SJSA1 (cell line): Measurements from ENCODE around the gene CCDC96.

GRCh38 chr4:6777695-6778296 is 4.7 kb upstream of the KIAA0232 start:
- RAMPAGE, long total RNA: no peak

DNA sequence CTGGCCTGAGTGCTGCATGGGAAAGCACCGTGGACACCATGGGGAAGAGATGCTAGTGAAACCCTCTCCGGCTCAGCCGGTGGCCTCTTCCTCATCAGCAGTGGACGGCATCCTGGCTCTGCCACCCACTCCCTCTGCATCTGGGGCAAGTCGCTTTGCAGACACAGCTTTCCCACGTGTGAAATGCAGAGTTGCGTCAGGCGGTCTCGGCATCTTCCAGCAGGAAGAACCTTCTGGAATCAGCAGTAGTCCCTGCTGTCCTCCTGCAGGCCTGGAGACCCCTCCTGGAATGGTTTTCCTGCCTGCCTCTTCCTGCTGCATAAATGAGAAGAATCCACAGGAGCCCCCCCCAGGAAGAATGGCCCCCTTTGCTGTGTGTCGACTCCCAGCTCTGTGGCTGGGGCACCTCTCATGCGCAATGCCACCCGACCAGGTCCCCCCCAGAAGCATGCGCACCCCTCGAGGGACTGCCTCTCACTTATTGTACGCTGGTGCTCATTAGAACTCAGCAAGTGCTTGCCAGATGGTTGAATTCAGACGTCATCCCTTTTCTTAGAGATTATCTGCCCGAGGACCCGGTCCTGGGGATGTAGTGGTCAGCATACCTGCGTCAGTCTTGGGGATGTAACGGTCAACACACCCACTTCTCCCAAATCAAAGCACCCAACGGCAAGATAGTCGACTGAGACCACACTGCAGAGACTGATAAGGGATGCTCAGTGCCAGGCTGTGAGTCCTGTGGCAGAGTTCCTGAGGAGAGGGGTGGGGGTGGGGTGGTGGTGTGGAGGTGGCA is 29.6 kb downstream of the TBC1D14 start:
- RAMPAGE, long total RNA: no peak

- RAMPAGE, long total RNA: no peak
Measured at GRCh38 chr4:6969978-6970709, 60.5 kb downstream of the TBC1D14 start.

DNA sequence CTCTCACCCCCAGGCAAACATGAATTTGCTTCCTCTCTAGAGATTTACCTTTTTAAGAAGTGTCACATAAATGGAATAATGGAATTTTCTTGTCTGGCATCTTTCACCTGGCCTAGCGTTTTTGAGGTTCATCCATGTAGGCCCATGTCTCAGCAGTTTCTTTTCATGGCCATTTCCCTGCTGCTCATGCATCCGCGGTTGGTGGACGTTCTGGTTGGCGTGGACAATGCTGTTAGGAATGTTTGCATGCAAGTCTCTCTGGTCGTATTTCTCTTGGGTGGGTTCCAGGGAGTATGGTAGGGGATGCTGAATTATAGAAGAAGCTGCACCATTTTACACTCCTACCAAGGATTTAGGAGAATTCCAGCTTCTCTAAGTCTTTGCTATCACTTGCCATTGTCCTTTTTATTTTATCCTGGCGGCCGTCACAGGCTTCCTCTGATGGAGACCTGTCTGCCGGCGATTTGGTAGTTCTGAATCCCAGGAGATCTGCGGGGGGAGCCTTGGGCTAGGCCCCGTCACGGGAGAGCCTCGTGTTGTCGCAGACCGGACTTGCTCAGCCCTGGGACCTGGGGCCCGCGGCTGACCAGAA is 56.6 kb downstream of the CCDC96 start:
- RAMPAGE, long total RNA: no peak

DNA sequence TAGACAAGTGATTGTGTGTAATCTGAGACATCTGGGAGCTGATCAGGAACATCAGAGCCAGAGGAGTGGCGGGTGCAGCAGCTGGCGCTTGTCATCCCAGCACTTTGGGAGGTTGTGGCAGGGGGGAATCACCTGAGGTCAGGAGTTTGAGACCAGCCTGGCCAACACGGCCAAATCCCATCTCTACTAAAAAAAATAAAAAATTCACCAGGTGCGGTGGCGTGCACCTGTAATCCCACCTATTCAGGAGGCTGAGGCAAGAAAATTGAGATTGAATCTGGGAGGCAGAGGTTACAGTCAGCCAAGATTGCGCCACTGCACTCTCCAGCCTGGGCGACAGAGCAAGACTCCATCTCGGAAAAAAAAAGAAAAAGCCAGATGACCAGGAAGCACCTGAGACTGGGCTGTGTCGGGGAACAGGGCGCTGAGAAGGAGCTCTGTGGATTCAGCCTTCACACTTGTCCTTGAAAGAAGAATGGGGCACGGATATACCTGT is 39.1 kb downstream of the CCDC96 start:
- RAMPAGE, long total RNA: no peak

DNA sequence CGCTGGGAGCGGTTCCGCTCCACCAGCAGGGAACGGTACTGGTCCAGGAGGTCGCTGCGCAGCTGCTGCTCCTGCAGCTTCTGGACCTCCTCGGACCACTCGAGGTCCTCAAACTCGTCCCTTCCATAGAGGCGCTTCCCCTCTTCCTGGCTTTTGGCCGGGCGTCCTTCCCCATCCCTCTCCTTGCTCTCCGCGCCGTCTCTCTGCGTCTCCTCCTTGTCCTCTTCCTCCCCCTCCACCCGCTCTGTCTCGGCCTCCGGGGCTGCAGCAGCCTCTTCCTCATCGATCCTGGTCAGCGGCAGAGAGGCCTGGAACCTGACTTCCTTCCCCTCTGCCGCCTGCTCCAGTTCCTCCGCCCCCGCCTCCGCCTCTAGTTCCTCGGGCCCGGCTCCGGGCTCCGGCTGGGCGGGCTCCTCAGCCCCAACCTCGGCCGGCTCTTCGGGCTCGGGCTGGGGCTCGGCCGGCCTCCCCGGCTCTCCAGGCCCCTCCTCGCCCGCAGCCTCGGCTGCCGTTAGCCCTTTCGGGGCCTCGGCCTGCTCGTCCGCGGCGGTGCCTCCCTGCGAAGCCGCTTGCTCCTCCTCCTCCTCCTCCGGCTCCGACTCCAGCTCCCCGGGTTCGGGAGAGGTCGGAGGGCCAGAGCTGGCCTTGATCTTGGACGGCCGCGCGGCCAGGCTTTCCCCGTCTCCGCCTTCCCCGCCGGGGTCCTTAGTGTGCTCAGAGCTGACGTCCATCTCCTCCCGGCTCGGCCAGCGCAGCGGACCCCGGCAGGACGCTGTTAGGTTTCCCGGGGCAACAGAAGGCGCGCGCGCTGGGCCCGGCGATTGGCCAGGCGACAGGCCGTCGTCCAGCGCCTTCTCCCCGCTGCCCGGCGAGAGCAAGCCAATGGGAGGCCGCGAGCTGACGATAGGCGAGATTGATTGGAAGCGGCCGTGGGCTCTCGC is at the start of gene CCDC96:
Gene CCDC96 (minus strand): TSS at position 794 of the 941 bp plus-strand sequence.
- RAMPAGE, long total RNA: no peak

GRCh38 chr4:7049716-7049997 is 6.5 kb downstream of the TADA2B start:
- RAMPAGE, long total RNA: no peak

DNA sequence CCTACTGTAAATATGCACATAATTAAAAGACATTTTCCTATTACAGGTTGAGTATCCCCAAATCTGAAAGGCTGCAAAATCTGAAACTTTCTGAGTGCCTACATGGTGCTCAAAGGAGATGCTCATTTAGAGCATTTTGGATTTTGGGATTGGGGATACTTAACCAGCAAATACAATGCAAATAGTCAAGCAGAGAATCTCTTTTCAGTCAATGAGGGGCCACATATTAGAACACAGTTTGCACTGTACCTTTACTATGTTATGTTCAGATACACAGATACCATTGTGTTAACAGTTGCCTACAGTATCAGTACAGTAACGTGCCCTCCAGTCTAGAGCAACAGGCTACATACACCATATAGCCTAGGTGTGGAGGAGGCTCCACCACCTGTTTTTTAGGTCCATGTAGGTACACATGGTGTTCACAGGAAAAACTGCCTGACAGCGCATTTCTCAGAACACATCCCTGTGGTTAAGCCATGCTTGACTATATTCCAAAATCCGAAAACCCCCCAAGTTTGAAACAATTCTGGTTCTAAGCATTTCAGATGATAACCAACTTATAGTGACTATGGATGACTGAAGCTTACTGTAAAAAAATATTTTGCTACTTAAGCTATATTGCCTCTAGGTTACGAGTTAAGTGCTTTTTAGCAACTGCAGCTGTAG is 9.1 kb downstream of the GRPEL1 start:
- RAMPAGE, long total RNA: no peak

DNA sequence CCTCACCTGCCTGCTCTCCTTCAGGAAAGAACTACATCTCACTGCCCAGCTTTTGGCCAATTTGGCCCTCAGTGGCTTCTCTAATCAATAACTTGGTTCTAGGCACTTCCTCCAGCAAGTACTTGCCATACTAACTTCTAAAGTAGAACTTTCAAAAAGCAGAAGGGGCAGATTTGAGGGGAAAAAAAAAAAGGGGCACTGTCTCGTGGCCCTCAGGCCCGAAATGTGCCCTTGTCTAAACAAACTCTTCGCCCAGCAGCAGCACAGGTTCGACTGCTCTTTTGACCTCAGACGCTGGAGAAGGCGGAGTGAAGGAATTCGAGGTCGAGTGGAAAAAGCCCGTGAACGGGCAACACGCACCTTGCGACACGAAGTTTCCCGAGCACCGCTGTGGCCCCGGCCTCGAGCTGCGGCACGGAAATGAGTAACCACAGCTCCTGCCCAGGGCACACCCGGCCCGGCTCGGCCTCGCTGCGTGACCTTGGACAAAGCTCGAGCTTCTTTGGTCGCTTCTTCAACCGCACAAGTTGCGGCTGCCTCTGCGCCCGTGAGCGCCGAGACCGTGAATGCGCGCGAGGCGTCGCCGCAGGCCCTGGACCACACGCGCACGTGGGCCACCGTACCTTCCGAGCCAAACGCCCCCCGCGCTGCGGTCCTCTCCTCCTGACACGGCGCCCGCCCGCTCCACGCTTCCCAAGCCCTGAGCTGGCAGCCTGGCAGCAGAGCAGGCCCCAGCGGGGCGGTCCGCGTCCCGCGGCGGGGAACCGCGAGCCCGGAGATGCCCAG is 591 bp downstream of the GRPEL1 start:
- RAMPAGE, long total RNA: no peak

DNA sequence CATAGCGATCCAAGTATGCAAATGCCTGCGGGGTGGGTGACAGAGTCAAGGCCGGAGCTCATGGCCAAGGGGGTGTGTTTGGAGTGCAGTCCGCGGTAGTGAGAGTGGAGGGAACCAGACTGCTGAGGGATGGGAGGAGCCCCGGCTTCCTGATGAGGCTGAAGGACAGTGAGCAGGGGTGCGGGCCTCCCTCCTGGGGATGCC is 45.1 kb downstream of the PSAPL1 start:
- RAMPAGE, long total RNA: no peak

GRCh38 chr4:7498869-7499068 is 64.0 kb upstream of the PSAPL1 start:
- RAMPAGE, long total RNA: no peak

DNA sequence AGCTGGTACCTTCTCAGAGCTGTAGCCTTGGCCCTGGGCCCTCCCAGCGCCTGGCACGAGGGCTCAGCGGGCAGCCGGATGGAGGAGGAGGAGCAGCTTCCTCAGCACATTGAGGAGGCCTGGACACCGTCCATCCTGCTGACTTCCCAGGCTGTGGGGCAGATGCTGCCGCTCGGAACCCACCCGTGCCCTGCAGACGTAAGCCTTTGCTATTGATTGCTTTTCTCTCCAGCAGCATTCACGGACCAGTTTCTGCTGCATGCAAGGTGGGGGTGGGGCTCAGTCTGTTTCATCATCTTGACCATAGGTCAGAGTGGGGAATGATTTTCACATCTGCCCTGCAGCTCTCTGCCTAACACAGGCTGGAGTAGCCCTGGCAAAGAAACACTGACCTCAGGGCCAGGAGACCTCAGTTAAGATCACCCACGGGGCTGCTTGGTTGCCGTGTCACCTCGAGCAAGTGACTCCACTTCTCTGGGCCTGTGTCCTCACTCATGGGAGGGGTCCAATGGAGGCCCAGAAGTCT is 80.8 kb upstream of the PSAPL1 start:
- RAMPAGE, long total RNA: no peak

- RAMPAGE, long total RNA: no peak
Measured at GRCh38 chr4:7649655-7650594, 215.2 kb upstream of the PSAPL1 start.

- RAMPAGE, long total RNA: no peak
Measured at GRCh38 chr4:7659445-7659921, 224.8 kb upstream of the PSAPL1 start.

- RAMPAGE, long total RNA: no peak
Measured at GRCh38 chr4:7698778-7699216, 240.9 kb downstream of the AFAP1 start.

GRCh38 chr4:7773342-7774139 is 166.1 kb downstream of the AFAP1 start:
- RAMPAGE, long total RNA: no peak

DNA sequence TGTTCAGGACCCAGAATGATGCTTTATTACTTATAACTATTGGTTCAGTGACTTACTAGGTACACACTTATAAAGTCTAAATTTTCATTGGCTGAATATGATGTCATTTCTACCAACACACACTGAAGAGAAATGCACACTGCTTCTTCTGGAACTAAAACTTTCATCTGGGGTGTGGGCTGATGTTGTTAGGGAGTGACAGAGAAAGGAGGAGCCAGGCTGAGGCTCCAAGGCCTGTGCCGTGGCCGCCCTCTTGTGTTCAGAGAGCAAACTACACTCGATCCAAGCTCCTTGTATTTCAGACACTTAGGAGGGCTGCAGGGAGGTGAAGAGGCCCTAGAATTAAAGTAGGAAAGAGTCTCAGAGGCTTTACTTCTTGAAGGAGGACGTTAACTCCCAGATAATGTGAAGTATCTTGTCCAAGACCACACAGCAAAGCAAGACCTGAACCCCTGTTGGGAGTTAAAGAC is 137.6 kb downstream of the AFAP1 start:
- RAMPAGE, long total RNA: no peak

- RAMPAGE, long total RNA: no peak
Measured at GRCh38 chr4:7805191-7805957, 134.3 kb downstream of the AFAP1 start.

GRCh38 chr4:7805958-7806621 is 133.6 kb downstream of the AFAP1 start:
- RAMPAGE, long total RNA: no peak

DNA sequence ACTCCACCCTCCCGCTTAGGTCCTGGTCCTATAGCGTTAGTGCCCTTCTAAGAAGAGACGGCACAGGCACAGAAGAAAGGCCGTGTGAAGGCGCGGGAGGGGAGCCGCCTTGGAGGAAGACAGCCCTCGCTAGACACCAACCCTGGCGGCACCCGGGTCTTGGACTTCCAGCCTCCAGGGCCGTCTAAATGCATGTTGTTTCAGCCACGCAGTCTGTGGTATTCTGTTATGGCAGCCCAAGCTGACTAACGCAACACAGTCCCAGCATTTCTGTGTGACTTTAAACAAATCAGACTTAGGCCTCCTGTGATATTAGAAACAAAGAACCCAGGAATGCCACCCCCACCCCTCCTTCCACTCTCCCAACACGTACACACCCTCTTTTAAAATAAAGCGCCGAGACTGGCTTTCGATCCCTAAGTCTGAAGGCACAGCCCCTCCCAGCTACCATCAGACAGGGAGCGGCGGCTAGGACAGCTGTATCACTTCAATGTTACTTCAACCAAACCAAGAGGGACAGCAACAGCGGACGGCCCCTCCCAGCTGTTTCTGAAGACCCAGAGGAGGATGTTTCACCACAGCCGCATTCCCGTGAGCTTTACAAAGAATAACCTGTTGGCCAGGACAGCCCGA is 127.9 kb downstream of the AFAP1 start:
- RAMPAGE, long total RNA: no peak